ENCODE measurements around a stretch of chr1.

GRCh38 chr1:202015839-202016506, 5.6 kb downstream of the ELF3 start:
- PRO-cap = no peak
- RAMPAGE, long total RNA, 4 experiments = no peak in any of the 4 experiments

DNA sequence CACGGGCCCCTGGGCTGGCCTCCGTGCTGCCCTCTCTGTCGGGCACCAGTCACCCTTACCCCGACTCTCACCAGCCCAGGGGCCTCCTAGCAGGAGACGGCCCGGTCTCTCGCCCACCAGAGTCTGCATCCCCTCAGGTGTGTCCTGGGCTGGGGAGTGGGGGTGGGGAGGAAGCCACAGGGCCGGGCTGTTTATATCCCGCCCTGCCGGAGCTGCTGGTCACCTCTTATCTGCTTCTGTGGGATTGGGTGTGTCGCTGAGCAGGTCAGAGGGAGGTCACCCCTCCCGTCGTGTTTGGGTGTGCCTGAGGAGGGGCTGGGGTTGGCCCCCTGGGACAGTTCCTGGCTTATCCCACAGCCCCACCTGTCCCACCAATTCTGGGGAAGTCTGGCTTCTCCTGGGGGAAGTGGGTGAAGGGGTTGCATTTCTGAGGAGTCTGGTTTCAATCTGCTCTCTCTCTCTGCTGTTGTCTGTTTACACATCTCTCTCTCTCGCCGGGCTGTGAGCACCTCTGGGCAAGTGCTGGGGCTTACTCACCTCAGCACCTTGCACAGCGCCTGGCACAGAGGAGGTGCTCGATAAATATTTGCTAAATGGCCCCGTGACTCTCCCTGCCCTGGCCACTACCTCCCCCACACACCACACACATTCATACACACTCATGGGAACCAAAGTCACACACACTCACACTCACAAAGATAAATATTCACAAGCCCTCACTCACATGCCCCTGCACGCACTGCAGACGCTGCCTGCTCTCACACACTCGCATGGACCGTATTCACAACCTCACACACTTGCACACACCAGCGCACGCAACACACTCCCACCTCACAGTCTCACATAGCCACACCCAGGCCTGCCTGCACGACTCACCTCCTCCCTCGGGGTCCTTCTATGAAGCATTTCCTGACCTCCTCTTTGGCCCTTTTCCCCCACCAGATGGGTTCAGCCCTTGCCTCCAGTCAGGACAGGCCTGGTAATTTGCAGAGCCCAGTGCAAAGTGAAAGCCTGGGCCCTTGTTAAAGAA, 8.3 kb downstream of the ELF3 start:
- PRO-cap = bidirectional peak, plus-strand start at position 652 of the sequence, minus-strand start at position 503 of the sequence
- RAMPAGE, long total RNA, 4 experiments = no peak in any of the 4 experiments

DNA sequence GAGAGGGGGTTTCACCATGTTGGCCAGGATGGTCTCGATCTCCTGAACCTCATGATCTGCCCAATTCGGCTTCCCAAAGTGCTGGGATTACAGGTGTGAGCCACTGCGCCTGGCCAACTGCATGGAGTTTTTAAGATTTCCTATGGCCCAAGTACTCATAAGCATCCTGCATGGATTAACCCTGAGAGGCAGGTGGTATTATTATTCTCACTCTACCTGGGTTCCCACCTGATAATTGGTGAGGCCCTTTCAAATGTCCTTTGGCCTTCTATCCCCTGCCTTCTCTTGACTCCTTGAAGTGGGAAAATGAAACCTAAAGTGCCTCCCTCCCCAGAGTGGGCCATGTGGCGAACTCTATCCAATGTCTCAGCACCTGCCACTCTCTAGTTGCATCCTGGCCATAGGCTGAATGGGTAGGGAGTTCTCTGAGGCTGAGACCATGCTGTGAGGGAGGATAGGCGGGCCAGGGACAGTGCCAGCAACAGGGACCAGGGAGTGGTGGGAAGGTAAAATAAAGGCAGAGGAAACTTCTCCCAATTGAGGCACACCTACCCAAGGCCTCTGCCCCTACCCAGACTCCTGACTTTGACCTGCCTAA, 35.3 kb downstream of the ELF3 start:
- PRO-cap = no peak
- RAMPAGE, long total RNA, 4 experiments = no peak in any of the 4 experiments

DNA sequence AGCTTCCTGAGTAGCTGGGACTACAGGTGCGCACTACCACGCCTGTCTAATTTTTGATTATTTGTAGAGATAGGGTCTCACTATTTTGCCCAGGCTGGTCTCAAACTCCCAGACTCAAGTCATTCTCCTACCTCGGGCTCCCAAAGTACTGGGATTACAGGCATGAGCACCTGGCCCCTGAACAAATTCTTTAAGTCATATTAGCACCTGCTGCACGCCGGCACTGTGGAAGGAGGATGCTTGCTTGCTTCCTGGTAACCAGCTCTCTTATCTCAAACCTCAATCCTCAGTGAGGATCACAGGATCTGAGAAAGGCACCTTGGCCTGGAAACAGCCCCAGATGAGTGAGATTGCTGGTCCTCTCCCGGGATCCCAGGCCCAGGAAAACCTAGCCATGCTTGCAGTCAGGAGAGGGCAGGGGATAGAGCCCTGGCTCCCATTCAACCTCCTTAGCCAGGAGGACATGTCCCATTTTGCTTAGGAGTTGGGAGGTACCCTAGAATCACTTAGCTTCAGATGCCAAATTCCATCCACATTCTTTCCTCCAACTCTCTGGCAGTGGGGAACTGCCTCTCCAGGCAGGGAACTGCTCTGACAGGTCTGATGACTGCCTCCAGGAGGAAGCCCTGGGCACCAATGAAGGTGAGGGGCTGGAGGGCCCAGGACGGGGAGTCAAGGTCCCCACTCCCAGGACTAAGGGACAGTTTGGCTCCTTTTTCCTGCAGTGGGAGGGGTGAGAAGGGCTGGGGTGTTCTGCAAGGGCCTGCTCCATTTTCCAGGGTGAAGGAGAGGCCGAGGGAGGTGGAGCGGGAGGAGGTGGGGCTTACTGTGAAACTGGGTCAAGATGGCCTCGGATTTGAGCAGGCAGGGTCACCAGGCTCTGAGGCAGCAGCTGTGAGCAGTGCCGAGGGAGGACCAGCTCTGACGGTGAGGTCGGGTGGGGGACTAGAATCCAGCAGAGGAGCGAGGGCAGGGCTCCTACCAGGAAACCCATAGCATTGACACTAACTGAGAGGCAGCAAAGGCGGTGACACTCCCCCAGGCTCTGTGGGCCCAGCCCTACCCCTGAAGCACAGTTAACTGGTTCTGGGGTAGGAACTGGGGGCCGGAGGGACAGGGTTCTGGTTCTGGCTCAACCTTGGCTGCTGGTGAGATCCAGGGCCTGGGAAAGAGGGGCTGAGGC, 9.5 kb downstream of the GPR37L1 start:
- PRO-cap = unidirectional peak, minus-strand start at position 185 of the sequence; bidirectional peak, plus-strand start at position 901 of the sequence, minus-strand start at position 770 of the sequence
- RAMPAGE, long total RNA, 4 experiments = no peak in any of the 4 experiments

DNA sequence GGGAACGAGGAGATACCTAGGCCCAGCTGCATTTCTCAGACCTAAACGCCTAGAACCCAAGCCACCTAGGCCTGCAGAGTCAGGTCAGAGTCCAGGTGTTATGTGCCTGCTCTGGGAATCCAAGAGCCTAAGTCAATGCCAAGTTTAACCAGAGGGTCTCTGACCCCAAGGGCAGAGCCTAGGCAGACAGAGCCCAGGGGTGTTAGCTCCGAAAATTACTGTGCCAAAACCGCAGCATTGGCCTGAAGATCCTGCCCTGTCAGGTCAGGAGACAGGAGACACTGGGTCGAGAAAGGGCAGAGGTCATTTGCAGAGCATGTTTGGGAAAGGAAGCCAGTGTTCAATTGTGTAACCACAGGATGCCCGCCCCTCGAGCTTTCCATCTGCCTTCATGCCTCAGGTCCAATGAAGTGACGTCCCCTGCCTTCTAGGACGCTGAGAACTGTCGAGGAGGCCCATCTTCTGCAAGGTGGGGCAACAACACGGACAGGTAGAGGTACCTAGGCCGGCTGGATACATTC, 1.6 kb downstream of the ARL8A start:
- PRO-cap = unidirectional peak, plus-strand start at position 458 of the sequence
- RAMPAGE, long total RNA, 4 experiments = no peak in any of the 4 experiments

DNA sequence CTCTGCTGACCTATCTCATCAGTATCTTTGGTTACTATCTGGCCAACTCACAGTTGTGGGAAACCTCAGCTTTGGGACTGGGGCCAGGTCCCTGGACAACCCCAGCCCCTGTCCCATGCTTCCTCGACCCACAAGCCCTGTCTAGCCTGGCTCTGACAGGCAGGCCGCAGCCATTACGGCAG, 1.3 kb downstream of the ARL8A start:
- PRO-cap = no peak
- RAMPAGE, long total RNA, 4 experiments = no peak in any of the 4 experiments

DNA sequence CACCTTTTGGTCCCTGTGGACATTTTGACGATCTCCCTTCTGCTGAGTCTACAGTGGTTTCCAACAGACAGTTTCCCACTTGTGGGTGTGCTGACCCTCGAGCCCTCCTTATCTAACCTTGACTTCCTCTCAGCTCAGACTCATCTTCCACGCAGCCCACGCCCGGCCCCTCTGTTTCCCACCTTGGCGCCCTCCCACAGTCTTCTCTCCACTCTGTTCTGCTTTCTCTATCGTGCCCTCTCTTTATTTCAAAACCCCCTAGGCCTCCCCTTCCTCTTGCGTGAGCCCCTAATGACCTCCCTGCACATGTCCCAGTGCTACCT, 6.1 kb upstream of the ARL8A start:
- PRO-cap = no peak
- RAMPAGE, long total RNA, 4 experiments = no peak in any of the 4 experiments

- PRO-cap = no peak
- RAMPAGE, long total RNA, 4 experiments = no peak in any of the 4 experiments
These were observed 6.8 kb downstream of the PTPN7 start for GRCh38 chr1:202153407-202154296.

- PRO-cap = no peak
- RAMPAGE, long total RNA, 4 experiments = no peak in any of the 4 experiments
These were observed 8.8 kb upstream of the LGR6 start for GRCh38 chr1:202184693-202185329.

DNA sequence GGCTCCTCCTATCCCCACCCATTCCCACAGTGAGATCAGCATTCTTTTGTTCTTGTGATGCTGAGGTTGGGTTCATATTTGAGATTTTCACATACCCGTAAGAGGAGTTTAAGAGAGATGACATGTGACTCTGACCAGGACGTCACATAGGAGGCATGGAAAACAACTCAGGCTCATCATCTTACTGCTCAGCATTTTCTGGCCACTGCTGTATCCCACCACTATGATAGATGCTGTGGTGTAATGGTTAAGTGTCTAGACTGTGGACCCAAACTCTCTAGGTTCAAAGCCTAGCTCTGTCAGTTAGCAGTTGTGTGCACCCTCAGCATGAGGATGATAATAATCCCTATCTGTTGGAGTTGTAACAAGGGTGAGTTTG, 40.7 kb downstream of the LGR6 start:
- PRO-cap = no peak
- RAMPAGE, long total RNA, 4 experiments = no peak in any of the 4 experiments

GRCh38 chr1:202451242-202451641, 102.7 kb downstream of the PPP1R12B start:
- PRO-cap = no peak
- RAMPAGE, long total RNA, 4 experiments = no peak in any of the 4 experiments

DNA sequence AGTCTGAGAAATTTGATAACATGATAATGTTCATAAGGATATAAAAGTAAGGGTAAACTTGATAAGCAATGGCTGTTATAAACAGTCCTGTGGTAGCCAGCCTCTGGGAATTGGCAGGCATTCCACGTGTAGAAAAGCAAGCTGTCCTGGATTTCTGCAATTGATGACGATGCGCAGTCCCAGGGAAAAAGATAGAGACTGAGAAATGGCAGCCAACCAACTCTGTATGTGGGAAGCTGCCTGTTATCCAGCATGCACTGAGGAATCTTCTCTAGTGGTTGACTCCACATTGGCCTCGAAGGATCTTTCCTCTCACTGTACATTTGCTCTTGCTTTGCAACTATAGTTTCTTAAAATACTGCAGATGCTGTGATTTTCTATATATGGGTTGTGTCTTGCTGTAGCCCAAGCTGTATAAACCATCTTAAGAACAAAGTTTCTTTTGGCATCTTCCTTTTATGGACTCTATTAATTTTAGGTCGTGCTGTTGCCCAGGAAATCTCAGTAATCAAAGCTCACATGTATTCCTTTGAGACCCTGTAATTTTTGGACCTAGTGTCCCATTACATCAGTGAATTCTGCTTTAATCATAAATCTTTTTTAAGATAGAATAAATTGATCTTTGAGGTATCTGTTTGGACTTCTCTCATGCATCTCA, 157.5 kb downstream of the PPP1R12B start:
- PRO-cap = no peak
- RAMPAGE, long total RNA, 4 experiments = no peak in any of the 4 experiments

GRCh38 chr1:202507489-202507977, 159.0 kb downstream of the PPP1R12B start:
- PRO-cap = no peak
- RAMPAGE, long total RNA, 4 experiments = no peak in any of the 4 experiments

DNA sequence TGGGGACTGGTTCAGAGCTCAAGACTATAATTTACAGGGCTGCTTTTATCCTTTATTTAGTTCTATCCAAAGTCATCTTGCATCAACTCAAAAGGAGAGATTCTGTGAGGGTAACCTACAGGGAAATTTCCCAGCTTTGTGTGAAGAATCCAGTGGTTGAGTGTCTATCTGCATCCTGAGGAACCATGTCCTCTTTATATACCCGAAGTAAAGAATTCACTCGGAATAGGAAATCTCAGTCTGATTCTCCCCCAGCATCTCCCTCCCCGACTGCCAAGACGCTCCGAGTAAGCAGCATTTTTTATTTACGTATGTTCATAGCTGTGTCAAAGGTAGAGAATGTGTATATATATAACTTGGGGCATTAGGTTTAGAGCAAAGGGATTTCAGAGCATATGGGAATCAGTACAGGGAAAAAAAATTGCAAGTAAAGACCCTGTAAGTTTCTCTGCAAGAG, 170.3 kb downstream of the SYT2 start:
- PRO-cap = no peak
- RAMPAGE, long total RNA, 4 experiments = start-site peak on the plus strand in 1 of 4 experiments, centred at position 158 of the sequence, 23 reads per replicate

DNA sequence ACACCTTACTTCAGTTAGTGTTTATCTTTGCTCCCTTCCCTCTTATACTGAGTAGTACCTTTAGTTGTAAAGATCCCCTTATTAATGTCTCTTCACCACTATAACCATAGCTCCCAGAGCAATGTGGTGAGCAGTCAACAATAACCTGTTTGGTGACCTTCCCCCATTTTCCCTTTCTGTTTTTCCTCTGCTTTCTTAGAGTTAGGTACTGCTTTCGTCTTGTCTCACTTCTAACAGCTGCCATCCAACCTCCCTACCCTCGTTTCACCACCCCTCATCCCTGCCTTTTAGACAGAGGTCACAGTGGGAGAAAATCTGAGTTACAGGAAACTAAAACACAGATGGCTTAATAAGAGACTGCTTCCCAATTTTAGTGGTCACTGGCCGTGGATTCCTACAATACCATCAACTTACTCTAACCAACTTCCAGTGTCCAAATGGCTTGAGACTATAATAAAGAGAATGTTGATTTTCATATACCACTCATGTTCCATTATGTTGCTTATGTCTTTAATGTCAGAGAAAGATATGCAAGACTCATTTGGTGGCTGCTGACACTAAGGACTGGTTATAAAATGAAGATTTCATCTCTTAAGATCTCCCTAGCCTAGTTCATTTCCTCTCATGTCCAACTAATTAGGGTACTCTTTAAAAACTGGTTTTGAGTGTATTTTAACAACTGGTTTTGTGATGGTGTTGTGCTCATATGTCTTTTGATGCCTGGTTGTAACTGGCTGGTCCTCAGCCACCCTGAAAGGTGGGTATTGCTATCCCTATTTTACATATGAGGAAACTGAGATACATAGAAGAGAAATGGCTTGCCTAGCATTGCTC, 168.5 kb downstream of the SYT2 start:
- PRO-cap = no peak
- RAMPAGE, long total RNA, 4 experiments = no peak in any of the 4 experiments

GRCh38 chr1:202542400-202543189, 167.7 kb downstream of the SYT2 start:
- PRO-cap = no peak
- RAMPAGE, long total RNA, 4 experiments = no peak in any of the 4 experiments

DNA sequence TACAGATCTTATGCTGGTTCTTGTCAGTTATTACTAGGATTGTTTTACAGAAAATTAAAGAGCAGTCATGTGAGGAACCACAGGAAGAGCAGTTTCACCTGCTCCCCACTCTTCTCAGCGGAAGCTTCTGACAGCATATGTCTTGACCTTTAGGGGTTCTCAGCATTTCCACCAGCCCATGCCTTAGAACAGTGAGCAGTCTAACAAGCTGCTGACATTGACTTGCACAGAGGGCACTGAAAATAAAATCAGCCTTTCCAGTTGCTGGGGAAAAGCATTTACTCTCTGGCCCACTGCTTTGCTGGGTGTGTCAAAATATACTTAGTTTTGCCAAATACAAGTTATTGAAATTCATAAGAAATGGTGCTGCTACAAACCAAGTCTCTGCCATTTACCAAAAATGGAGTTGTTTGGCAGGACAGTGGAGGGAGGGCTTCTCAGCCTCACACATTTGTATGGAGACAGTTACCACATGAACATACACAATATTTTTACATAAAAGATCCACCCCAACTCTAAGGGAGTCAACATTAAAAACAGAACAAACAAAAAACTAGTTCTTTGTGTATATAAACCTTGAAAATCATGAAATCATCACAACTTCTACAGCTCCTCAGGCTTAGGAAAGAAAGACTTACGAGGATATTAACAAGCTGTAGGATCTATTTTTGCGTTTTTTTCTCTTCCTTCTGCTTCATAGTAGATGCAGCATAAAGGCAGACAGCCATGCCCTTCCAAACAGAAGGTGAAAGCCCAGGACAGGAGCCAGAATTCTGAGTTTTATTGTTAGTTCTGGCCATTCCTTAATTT, 144.1 kb downstream of the SYT2 start:
- PRO-cap = no peak
- RAMPAGE, long total RNA, 4 experiments = no peak in any of the 4 experiments

DNA sequence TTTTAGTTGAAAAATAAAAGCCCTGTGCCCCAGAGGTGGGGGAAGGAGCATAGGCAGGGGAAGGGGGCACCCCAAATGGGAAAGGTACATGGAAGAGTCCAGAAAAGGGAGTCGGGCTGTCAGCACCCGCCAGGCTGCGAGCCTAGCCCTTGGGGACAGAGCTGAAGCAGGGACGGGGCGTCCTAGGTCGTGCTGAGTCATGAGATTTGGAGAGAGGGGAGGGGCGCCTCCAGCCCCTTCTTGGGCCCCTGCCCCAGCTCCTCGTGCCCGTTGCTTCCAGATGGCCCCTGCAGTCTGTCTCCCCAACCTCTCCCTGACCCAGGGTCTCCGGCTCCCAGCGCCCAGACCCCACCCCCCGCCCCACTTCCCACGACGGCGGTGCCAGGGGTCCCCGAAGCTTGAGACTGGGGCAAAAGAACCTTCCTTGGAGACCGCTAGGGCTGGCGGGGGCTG, 802 bp downstream of the SYT2 start:
- PRO-cap = no peak
- RAMPAGE, long total RNA, 4 experiments = no peak in any of the 4 experiments

DNA sequence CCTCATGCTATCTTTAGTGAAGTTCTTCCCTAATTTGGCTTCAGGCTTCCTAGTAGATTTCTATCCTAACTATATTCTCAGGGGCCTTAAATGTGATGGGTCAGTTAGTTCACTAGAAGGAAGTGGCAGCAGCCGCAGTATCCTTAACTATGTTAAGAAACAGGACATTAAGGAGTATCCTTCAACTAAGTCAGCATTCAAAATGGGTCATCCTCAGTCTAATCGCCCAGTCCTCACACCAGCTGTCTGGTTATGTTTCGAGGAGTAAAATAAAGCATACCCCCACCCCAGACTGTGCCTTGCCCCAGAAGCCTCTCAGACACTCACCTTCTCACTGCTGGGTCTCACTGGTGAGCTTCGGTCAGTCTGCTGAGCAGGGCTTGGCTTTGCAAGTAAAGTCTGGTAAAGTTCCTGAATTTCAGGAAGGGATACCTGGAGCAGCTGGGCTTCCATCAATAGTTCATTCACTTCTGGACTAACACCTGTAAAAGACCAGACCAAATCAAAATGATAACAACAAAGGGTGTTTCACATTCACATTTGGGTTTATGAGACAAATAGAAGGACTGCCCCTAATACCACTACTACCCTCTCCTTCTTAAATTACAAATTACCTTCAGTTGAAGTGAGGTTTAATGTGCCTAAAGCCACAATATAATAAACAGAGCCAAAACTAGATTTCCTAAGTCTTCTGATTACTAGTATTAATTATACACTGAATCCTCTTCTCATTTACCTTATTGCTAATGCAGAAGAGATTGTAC, 20.5 kb upstream of the SYT2 start:
- PRO-cap = no peak
- RAMPAGE, long total RNA, 4 experiments = no peak in any of the 4 experiments

- PRO-cap = no peak
- RAMPAGE, long total RNA, 4 experiments = no peak in any of the 4 experiments
These were observed 26.3 kb downstream of the RABIF start for GRCh38 chr1:202862660-202863107.

All from esophagus squamous epithelium (tissue), 4 donors.